Skeletal muscle cell (primary cell): ENCODE measurements around the gene CFAP73.

DNA sequence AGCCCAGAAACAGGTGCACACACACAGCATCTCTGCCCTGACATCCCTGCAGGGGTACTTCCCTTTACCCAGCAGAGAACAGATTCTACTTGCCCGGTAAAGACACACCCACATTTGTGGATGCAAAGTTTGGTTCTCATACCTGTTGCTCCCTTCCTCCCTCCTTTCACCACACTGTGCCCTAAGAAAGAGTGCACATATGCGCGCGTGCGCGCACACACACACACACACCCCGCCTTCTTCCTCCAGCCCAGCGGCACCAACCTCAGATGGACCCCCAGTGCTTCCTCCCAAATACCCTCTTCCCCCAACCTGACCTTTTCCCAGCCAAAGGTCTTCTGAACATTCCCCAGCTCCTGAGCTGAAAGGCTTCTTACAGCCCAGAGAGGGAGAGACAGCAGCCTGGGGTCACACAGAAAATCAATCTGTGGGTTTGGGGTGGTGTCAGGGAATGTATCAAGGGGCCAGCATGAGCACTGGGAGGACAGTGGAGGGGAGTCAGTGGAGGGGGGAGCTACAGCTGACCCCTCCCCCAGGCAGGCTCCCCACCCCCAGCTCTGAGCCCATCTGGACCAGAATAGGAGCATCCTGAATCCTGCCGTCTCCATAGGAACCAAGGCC is 5.9 kb downstream of the RASAL1 start:
- RRBS, result no CpG with 5 or more reads among the region's 9 CpGs

- RRBS, result no CpG with 5 or more reads among the region's 22 CpGs
Observed at GRCh38 chr12:113149290-113150215, at the start of gene CFAP73. Gene CFAP73 (plus strand): TSS chr12:113149724.

DNA sequence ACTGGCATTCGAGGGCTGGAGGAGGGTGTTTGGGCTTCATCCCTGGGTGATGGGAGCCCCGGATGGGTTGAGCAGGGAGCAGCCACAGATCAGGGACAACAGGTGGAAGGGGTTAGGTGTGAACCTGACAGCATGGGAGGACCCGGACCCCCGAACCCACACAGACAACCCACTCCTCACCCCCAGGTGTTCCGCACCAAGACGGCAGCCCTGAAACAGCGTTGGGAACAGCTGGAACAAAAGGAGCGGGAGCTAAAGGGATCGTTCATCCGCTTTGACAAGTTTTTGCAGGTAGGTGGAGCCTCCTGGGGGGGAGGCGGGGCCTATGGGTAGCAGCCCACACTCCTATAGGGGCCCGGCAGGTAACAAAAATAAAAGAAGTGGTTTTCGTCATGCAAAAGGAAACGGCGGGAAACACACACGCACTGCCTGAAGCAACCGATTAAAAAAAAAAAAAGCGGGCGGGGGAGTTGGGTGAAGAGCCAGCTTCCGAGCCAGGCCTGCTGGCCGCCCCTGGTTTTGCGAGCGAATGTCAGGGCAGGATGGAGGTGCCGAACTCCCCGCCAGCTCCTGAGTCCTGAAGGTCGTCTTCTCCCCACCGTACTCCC is 3.2 kb downstream of the CFAP73 start:
- RRBS, result 19% methylated on average over 2 of the region's 27 CpGs

- RRBS, result 90% methylated on average over 7 of the region's 14 CpGs
Observed at GRCh38 chr12:113959024-113959538, 7.0 kb downstream of the RBM19 start.

- RRBS, result no CpG with 5 or more reads among the region's 13 CpGs
Observed at GRCh38 chr12:113961937-113962434, 4.1 kb downstream of the RBM19 start.

GRCh38 chr12:114402897-114403581 is 2.9 kb downstream of the TBX5 start:
- RRBS, result no CpG with 5 or more reads among the region's 41 CpGs

- RRBS, result no CpG with 5 or more reads among the region's 6 CpGs
Observed at GRCh38 chr12:114656611-114657203, 27.3 kb downstream of the TBX3 start.

DNA sequence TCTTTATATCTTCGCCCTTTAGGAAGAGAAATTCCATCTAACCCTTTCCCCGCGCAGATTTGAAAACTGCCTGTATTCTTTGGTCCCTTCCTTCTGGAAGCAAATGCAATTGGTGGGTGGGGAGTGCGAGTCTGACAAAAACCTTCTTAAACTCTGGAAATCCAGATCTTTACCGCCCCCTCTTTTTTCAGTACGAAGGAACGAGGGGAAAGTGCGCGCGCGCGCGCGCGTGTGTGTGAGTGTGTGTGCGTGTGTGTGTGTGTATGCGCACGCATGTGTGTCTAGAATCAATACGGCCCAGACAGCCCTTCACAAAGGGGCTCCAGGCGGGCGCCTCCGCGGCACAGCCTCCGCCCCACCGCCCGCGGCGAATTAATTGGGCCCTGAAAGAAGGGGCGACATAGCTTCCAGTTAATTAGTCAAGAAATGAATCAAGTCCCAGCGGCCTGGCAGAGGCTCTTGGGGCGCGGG is 14.0 kb upstream of the TBX3 start:
- RRBS, result no CpG with 5 or more reads among the region's 32 CpGs

- RRBS, result no CpG with 5 or more reads among the region's 14 CpGs
Observed at GRCh38 chr12:114698399-114698707, 14.4 kb upstream of the TBX3 start.

DNA sequence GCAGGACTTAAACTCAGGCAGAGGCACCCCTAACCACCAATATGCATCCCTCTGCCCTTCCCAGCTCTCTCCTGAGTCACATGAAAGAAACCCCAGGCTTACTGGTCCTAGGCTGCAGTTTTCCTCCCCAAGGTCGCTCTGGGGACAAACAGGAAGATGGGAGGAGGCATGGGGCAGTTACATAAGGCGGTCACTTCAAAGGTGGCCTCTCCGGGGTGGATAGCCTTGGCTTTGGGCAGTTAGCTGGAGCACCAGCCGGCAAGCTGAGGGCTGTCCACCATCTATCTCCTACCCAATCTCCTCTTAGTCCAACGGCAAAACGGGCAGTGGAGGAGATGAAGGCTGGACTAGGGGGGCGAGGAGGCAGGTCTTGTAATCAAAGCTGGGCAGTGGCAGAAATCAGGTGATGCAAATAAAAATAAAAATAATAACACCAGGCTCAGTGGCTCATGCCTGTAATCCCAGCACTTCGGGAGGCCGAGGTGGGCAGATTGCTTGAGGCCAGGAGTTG is 54.9 kb upstream of the TBX3 start:
- RRBS, result 20% methylated on average over 1 of the region's 9 CpGs

DNA sequence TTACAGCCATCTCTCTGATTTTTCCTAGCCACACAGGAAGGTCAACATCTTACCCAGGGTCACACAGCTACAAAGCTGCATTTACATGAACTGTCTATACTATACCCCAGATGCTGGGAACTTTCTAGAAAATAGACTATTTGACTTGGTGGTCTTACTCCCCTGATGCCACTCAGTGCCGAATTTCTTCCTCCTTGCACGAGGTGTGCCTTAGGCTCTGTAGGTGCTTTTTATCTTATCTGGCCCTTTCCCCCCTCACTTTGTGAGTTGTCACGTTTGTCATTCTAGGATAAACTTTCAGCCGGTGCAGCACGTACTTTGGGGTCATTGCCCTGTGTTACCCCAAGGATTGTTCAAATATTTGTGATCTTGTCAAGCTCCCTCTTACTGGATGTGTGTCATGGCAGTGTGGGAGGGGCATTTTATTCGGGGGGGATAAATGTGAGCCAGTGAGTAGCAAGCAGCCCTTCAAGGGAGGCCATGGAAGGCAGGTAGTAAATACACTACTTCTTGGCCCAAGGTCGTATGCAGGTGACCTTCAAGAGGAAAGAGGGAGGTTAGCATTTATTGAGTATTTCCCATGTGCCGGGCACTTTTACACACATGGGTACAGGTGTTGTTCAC is 410.1 kb upstream of the TBX3 start:
- RRBS, result no CpG with 5 or more reads among the region's 8 CpGs

DNA sequence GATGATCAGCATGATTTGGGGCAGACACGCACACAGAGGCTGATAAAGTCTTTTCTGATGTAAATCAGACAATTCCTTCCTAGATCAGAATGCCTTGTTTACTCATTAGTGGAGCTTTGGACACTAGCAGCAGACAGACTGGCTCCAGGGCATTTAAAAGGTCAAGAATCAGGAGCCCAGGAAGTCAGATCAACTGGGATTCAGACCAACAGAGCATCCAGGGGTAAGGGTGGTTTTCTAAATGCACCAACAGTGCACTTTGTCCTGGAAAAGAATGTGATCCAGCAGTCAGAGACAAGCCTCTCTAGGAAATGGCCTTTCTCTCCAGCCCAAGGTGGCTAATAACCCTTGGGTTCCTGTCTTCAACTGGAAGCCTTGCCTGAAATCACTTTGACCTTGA is 405.3 kb downstream of the MED13L start:
- RRBS, result no CpG with 5 or more reads among the region's 1 CpG

GRCh38 chr12:115944718-115945541 is 332.6 kb downstream of the MED13L start:
- RRBS, result no CpG with 5 or more reads among the region's 26 CpGs

DNA sequence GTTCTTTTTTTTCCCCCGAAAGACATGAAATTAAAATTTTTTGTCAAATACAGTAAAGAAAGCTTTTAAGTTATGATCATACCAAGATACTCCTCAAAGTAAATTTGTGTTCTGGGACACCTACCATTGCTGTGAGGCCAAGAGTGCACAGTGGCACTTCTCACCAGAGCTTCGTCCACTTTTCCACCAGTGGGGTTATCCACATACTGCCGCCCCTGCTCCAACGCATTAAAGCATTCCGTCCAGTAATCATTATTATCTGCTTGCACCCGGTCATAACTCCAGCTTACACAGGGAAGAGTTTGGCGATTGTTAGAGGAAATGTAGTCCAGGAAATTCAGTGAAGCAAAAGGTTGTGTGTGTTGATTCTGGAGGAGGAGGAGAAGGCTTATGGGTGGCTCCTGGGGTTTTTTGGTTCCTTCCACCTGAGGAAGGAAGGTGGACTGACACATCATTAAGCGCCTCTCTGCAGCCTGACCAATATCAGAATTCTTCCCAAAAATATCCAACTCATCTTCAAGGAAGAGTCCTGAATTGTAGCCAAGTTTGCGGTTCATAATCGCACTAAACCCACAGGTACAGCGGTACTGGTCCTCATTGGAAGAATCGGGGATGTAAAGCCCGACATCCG is 286.5 kb downstream of the MED13L start:
- RRBS, result no CpG with 5 or more reads among the region's 14 CpGs

- RRBS, result no CpG with 5 or more reads among the region's 6 CpGs
Observed at GRCh38 chr12:116265591-116266332, 11.7 kb downstream of the MED13L start.

GRCh38 chr12:116454956-116455401 is 104.2 kb upstream of the MAP1LC3B2 start:
- RRBS, result no CpG with 5 or more reads among the region's 6 CpGs

DNA sequence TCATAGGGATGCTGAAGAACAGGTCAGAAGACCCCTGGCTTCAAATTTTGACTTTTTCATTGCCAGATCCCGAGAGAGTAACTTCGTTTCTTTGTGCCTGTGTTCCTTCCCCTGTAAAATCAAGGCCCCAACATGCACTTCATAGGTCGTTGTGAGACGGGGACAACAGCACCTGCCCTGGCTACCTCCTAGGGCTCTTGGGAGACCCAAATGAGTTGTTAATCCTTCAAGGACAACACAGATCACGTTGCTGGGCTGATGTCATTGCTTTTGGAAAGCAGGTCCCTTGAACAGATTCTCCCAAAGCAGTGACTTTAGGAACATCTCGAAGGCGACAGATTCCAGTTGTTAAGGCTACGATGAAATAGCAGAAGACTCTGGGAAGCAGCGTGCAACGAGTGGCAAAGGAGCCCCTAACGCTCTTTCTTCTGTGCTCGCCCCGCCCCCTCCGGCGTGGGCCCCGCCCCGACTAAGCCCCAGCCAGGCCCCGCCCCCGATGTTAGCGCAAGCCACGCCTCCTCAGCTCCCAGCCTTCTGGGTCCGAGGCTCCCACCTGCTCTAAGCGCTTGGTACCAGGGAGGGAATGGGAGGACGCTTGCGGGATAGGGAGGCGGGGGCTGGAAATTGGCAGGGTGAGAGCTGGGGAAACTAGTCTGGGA is 26.2 kb upstream of the MAP1LC3B2 start:
- RRBS, result no CpG with 5 or more reads among the region's 26 CpGs

GRCh38 chr12:116533553-116534358 is 25.4 kb upstream of the MAP1LC3B2 start:
- RRBS, result no CpG with 5 or more reads among the region's 24 CpGs

DNA sequence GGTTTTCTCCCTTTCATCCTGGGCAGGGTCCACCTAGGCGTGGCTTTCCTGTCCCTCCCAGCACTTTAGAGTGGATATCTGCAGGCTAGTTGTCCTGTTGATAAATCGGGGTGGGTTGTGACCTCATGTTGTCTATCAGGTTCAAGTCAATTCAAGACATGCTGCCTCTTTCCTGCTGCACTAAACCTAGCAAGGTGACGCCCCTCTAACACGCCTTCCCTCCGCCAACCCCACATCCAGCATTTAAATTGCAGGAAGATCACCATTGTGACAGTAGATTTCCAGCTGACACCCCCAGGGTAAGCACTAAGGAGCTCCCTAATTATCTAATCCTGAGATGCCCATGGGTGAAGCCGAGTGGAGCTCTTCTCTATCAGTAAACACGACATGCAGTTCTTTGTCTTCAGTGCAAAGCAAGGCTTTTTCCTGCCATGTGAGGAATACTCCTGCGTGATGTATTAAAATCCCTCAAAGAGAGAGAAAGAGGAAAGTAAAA is 61.1 kb downstream of the MAP1LC3B2 start:
- RRBS, result no CpG with 5 or more reads among the region's 8 CpGs